Renal cortical epithelial cell (primary cell): Measurements from ENCODE around the genes EED, TMEM135, TRIM49D2 and SLC36A4.

DNA sequence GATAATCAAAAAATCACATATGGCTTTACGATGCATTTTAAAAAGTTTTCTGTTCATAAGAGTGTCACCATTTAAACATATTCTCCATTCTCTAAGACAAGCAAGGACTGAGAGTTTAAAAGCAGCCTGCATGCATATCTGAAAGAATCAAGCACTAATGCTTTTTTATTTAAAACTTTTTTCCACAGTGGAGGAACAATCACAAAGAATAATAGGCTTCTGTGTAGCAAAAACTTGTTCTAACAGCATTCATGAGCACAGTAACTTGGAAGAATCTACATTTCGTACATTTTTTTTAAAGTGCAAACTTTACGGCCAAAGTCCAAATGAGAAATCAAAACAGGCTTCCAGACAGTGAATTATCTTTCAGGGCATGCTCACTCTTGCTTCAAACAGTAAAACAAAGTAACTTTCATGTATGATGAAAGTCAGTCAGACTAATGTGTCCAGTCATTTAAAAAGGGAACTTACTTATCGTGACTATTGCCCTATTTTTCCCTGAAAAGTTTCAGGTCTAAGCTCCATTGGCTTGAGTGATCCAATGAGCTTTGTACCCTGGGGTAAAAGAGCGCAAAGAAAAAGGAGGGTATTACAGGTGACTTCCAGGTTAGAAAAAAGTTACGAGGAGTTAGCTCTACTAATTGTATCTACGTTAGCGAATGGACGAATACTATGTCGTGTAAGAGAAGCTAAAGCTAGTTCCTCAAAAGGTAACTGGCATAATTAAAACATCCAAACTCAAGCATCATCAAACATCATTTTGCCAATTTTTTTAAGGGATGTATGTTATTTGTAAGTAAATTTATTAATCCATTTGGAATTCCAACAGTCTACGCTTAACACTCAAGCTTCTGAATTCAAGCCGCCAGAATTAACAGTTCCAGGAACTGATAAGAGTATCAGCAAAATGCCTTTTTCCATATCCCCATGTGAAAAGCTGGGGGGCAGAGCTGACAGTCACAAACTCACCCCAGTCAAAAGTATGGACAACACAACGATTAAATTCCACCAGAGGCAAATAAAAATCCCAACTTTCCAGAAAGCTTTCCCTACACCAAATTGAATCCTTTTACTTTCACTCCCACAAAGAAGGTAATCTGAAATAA, 1.6 kb downstream of the PICALM start:
- RRBS: no CpG with 5 or more reads among the region's 13 CpGs

DNA sequence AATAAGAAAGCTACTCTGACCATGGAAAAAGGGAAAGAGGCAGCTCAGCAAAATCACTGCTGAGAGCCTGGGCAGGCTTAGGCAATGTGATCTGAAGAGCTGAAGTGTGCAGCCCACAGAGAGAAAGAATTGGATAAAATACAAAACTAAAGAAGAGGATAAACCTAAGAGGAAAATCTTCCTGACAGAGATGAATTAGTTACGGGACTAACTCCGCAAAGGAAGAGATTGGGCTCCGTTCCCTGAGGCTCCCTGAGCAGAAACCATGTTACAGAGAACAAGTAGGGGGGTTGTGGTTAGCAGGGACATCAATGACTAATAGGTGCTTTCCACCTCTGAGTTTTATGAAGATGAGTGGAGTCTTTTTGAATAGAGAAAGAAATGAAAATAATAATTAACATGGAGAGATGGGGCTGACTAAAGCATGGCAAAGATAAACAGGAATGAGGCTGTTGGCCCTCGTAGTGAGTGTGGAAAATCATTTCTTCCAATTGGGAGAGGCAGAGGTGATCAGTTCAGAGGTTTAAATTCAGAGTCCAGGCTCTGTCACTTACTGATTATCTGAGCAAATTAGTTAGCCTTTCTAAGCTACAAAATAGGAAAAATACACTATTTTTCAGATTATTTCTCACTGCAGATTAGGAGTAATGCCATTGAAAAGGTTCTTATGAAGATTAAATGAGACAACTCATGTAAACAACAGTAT, 47.5 kb upstream of the PICALM start:
- RRBS: no CpG with 5 or more reads among the region's 4 CpGs

GRCh38 chr11:86244649-86245741, at the start of gene EED:
Gene EED (plus strand): TSS chr11:86244753.
- RRBS: 2% methylated on average over 9 of the region's 76 CpGs

DNA sequence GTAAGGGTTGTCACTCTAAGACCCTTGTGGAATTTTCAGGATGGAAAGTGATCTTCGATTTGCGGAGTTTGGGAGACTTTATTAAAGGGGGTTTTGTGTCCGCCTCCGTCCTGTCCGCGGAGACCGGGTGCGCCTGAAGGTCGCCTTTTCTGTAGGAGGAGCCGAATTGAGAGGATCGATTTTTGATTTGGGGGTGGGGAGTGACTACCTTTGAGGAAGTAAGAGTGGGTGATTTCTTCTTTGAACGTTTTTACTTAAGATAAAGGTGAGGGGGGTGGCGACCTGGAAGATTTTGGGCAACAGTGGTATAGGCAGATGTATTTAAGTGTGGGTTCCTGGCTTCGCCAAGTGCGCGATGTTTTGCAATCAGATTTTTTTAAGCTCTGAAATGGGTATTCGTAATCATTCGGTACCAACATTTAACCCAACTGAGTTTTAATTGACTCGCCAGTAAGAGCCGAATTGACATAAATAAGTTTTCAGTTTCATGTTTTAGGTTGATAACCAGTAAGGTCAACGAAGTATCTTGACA, 1.3 kb downstream of the EED start:
- RRBS: no CpG with 5 or more reads among the region's 21 CpGs

DNA sequence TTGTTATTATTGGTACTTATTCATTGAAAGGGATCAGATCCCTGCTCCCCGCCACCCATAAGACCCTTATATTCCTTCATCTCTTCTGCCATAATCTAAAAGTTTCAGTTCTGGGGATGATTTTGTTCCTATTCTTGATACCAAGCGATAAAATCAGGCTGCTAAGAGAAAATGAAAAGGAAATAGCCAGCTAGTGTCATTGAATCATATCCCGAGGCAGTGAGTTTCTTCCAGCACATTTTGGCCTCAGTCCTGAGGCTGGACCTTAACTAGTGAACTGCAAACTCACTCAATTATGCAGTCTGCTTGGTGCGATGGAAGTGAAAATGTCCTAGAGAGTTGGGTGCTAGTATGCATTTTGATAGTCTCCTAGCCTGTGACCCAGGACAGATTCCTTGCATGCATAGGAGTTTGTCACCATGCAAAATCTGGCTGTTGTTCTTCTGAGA, 102.8 kb downstream of the CCDC81 start:
- RRBS: no CpG with 5 or more reads among the region's 4 CpGs

GRCh38 chr11:86503030-86504229, 128.7 kb downstream of the CCDC81 start:
- RRBS: no CpG with 5 or more reads among the region's 12 CpGs

DNA sequence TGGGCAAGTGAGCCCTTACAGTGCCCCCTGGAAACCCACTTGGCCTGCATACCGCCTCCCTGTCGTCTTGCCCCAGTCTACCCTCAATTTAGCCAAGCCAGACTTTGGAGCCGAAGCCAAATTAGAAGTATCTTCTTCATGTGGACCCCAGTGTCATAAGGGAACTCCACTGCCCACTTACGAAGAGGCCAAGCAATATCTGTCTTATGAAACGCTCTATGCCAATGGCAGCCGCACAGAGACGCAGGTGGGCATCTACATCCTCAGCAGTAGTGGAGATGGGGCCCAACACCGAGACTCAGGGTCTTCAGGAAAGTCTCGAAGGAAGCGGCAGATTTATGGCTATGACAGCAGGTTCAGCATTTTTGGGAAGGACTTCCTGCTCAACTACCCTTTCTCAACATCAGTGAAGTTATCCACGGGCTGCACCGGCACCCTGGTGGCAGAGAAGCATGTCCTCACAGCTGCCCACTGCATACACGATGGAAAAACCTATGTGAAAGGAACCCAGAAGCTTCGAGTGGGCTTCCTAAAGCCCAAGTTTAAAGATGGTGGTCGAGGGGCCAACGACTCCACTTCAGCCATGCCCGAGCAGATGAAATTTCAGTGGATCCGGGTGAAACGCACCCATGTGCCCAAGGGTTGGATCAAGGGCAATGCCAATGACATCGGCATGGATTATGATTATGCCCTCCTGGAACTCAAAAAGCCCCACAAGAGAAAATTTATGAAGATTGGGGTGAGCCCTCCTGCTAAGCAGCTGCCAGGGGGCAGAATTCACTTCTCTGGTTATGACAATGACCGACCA, 7.6 kb downstream of the PRSS23 start:
- RRBS: no CpG with 5 or more reads among the region's 21 CpGs

DNA sequence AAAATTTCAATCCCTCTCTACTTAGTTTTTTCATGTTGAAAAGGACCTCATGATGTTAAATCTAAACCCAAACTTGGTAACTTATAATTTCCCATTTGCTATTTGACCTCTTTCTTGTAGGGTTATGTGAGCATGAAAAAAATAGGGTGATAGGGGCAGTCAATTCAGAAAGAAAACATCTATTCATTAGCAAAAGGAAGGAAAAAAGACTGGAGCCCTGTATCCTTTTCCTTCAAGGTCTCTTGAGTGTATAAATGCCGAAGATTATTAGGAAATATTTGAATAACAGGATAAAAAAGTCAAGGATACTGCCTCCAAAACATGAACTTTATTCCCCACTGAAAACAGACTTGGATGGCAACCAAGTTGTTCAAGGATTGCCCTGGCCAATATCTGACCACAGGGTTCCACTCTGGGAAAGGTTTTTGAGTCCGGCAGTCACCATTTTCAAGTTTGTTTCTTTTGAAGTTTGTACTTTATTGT, 23.9 kb upstream of the FZD4 start:
- RRBS: no CpG with 5 or more reads among the region's 2 CpGs

- RRBS: 0% methylated on average over 3 of the region's 73 CpGs
These were observed at the start of gene TMEM135 for GRCh38 chr11:87037012-87038213. Gene TMEM135 (plus strand): TSS chr11:87037934.

- RRBS: no CpG with 5 or more reads among the region's 3 CpGs
These were observed 228.8 kb downstream of the TMEM135 start for GRCh38 chr11:87266380-87267106.

DNA sequence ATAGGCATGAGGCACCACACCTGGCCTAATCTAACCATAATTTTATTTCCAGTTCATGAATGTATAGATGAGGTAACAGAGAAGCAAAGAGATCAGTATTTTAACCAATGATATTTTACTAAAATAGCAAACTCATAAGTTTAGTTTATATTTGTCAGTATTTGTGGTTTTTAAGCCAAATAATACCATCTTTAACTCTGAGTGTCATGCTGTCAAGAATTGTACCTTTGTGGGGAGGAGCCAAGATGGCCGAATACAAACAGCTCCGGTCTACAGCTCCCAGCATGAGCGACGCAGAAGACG, 33.8 kb downstream of the TRIM77 start:
- RRBS: no CpG with 5 or more reads among the region's 5 CpGs

- RRBS: no CpG with 5 or more reads among the region's 6 CpGs
These were observed at the start of gene TRIM49D2 for GRCh38 chr11:89923707-89924163. Gene TRIM49D2 (plus strand): TSS chr11:89924064.

DNA sequence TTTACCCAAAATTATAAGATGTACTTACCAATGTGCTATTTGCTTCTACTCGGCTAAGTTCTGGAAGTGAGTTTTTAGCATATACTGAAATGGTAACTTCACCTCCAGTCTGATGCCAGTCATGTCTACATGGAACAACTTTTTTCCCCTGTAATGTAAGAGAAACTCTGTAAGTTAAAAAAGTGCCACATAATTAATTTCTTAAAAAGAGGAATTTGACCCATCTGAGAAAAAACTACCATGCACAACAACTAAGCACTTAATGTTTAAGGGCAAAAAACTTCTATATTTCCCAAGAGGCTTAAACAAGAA, 19.6 kb downstream of the CHORDC1 start:
- RRBS: no CpG with 5 or more reads among the region's 1 CpG

- RRBS: no CpG with 5 or more reads among the region's 1 CpG
These were observed 139.4 kb upstream of the FAT3 start for GRCh38 chr11:92085217-92085624.

DNA sequence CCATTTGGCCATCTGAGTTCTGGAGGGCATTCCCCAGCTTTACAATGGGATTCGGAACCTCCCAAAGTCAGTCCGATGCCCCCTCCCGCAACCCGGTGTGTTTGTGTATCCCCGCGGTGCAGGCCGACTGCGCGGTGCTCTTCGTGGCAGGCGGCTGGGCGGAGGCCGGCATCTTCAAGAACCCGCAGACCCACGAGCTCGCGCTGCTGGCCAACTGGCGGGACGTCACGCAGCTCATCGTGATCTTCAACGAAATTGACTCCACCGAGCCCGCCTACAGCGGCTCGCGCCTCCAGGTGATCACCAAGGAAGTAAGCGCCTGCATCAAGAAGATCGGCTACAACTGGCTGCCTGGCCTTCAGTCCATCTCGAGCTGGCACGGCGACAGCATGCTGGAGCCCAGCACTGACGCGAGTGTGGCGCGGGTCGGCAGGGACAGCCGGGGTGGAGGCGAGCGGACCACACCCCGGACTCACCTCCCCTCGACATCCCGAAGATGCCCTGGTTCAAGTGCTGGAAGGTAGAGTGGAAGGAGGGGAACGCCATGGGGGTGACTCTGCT, 53.9 kb upstream of the MTNR1B start:
- RRBS: 87% methylated on average over 5 of the region's 44 CpGs

- RRBS: 1% methylated on average over 31 of the region's 68 CpGs
These were observed at the start of gene SLC36A4 for GRCh38 chr11:93197719-93198606. Gene SLC36A4 (minus strand): TSS chr11:93197991.

- RRBS: no CpG with 5 or more reads among the region's 8 CpGs
These were observed 16.6 kb downstream of the SMCO4 start for GRCh38 chr11:93526439-93527235.

DNA sequence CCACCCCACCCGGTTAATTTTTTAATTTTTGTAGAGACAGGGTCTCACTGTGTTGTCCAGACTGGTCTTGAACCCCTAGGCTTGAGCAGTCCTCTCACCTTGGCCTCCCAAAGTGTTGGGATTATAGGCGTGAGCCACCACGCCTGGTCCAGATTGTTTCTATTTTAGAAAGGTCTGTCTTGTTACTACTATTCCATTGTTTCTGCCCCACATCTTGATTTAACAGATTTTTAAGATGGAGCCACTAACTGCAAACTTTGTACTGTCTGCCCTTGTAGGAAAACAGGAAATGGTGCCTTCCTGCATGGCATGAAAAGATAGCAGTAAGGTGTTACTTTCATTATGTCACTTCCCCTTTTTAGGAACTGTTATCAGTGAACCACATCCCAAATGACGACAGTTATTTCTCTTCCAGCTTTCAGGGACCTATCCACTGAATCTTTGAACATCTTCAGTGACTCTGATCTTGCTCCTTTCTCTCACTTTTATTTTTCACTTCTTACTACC, 23.2 kb downstream of the TAF1D start:
- RRBS: no CpG with 5 or more reads among the region's 4 CpGs

DNA sequence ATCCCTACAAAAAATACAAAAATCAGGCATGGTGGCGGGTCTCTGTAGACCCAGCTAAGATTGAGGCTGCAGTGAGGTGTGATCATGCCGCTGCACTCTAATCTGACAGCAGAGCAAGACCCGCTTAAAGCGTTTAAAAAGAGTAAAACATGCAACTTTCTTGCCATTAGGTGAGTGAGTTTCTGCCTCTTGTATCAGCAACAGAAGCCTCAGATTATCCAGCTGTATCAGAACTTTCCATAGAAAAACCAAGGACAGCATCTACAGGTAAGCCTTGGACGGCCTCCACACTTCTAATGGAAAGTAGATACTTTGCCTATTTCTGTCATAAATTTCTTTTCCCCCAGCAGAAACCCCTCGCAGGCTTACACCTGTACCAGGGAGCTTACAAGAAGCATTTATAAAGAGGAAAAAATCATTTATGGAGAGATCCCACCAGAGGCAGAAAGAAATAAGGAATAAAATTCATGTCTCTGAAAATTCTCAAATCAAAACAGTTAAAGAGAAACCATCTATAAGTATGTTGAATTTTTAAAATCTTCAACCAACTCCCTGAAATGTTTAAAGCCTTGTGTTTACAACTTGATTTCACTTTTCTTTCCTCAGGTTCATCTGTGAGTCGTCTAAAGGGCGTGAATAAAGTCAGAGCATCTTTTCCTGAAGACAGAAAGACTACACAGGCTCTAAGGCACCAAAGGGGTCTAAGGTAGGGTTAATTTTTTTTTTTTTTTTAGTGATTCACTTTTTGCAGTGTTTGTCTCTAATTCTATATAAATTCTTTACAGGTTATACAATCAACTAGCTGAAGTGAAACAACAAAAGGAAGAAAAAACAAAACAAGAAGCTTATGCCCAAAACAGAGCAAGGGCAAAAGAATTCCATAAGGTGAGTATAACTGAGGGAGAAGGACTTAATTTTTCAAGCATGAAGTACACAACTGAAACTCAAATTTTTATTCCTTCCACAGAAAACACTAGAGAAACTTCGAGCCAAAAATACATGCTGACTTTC, 11.7 kb downstream of the TAF1D start:
- RRBS: no CpG with 5 or more reads among the region's 9 CpGs

DNA sequence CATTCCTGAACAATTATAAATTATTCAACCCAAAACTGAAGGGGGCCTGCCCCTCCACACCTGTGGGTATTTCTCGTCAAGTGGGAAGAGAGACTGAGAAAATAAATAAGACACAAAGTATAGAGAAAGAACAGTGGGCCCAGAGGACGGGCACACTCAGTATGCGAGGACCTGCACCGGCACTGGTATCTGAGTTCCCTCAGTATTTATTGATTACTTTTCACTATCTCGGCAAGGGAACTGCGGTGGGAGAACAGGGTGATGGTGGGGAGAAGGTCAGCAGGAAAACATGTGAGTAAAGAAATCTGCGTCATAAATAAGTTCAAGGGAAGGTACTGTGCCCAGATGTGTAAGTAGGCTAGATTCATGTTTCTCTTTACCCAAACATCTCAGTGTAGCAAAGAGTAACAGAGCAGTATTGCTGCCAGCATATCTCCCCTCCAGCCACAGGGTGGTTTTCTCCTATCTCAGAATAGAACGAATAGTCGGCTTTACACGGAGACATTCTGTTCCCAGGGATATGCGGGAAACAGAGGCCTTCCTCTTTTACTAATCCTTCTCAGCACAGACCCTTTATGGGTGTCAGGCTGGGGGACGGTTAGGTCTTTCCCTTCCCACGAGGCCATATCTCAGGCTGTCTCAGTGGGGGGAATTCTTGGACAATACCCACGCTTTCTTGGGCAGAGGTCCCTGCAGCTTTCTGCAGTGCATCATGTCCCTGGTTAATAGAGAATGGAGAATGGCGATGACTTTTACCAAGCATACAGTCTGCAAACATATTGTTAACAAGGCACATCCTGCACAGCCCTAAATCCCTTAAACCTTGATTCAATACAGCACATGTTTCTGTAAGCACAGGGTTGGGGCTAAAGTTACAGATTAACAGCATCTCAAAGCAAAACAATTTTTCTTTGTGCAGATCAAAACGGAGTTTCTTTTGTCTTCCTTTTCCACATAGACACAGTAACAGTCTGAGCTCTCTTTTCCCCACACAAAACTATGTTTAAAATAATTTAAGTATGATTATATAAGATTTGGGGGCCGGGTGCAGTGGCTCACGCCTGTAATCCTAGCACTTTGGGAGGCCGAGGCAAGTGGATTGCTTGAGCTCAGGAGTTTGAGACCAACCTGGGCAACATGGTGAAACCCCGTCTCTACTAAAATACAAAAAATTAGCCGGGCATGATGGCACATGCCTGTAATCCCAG, 3.6 kb downstream of the C11orf54 start:
- RRBS: no CpG with 5 or more reads among the region's 21 CpGs